NCI-H460 (cell line): ENCODE results near the gene TCN2.

DNA sequence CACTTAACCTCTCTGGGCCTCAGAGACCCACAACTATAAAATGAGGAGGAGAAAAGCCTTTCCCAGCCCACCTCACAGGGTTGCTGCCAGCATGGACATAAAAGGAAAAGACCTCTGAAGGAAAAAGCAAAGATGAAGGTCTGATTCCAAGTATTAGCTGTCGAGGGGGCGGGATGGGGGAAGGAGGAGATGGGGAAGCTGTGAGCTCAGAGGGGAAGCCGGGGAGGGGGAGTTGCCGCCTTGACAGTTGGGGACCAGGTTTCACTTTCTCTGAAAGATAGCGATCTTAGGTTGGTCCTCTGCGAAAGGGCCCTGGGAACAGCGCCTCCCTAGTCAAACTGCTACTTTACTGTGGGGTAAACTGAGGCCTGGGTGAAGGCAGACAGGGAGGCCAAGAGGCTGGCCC, 942 bp upstream of the OSM start:
RAMPAGE:
- cytosol, long total RNA: no peak
- long total RNA: no peak
- nucleus, long total RNA: no peak

DNA sequence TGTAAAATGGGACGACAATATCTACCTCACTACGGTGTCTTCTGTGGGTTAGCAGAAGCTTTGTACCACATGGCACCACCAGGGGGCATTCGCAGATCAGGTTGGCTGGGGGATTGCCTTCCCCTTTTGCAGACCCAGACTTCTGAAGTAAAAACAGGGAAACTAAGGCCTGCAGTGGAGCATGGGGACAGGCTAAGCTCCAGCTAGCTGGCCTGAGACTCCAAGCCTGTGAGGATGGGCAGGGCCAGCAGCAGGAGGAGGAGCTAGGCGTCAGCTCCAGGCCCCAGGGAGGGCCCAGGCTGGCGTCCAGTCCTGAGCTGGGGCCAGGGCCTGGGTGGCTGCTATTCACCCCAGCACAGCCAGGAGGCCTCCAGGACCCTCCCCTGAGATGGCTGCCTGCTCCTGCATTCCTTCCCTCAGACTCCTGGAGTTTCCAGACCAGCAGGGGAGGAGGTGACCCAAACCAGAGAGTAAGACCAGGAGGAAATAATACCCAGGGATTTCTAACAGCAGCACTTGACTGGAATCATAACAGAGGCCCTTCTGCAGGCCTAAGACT, 1.4 kb downstream of the CASTOR1 start:
RAMPAGE:
- cytosol, long total RNA: no peak
- long total RNA: no peak
- nucleus, long total RNA: no peak

RAMPAGE:
- cytosol, long total RNA: no peak
- long total RNA: no peak
- nucleus, long total RNA: no peak
These were observed 11.9 kb downstream of the RNF215 start for GRCh38 chr22:30375287-30375717.

GRCh38 chr22:30606367-30607420, at the start of gene TCN2:
TSS of gene TCN2 (plus strand) at chr22:30607174.
RAMPAGE:
- cytosol, long total RNA: no peak
- long total RNA: no peak
- nucleus, long total RNA: no peak

DNA sequence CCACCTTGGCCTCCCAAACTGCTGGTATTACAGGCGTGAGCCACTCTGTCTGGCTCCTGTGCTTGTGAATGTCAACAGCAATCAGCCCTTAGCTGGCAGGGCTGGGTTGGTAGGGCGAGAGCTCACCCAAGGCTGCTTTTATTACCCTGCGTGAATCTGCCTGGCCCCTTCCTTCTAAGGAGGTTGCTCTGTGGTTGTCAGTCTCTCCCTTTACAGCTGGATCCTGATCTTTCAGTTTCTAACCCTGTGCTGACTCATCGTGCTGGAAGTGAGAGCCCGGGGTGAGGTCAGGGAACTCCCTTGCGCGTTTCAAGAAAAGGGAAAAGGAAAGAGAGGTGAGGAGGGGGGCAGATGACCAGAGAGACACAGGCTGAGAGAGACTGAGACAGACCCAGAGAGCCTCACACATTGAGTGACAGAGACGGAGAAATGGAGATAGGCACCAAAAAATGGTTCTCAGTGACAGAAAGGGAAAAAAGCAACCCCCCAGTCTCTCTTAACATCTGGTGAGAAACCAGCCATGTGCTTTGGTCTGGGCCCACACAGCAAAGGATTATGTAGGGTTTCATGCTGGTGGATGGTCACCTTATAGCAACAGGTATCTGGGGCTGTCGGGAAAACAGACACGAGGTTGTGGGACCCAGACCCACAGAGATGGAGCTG, 2.4 kb downstream of the TCN2 start:
RAMPAGE:
- cytosol, long total RNA: no peak
- long total RNA: no peak
- nucleus, long total RNA: no peak

DNA sequence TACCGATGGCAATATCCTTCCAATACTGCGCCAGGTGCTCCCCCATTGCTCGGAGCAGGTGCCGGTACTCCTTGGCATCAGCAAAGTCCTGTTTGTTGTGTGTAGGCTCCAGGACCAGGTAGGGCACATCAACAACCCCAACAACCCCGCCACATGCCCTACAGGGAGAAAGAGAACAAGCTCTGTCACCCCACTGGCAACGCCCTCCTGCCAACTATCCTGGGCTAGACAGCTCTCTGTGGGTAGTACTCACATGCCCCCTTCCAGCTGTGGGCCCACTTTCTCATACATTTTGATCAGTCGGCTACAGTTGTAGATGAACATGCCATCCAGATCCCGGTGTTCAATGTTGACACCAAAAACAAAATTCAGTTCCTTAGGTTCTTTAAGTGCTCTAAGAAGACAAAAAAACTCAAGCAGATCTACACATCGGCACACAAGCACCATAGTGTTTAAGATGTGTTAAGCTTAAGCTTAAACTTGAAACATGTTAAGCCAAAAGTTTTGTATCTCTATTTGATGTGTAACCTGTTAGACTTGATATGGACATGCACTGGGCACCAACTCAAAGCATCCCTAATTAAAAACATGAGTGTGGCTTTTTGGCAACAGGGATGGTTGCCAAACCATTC, 30.6 kb downstream of the MORC2 start:
RAMPAGE:
- cytosol, long total RNA: no peak
- long total RNA: no peak
- nucleus, long total RNA: no peak

DNA sequence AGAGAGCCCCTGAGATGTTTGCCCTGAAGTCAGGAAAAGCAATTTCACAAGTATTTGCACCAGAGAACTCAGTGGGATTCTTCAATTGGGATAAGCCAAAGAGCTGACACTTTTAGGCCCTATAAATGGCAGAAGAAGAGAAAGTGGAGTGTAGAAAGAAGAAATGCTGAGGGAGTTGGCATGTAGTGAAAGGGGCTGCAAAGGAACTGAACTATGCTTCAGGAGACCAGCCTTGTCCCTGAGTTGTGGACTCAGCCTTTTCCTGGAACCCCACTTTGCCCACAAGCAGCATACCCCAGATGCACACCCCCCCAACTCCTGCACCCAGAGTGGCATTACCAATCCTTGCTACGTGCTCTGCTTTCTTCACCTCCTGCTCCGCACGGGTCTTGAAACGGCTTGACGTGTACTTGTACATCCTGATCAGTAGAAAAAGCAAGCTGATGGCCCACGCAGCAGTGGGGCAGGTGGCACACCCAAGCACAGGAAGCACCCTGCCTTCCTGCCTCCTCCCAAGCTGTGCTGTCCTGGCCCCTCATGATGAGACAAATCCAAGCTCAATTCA, 28.1 kb downstream of the MORC2 start:
RAMPAGE:
- cytosol, long total RNA: no peak
- long total RNA: no peak
- nucleus, long total RNA: no peak

GRCh38 chr22:30947007-30948261, 21.1 kb downstream of the MORC2 start:
RAMPAGE:
- cytosol, long total RNA: no peak
- long total RNA: no peak
- nucleus, long total RNA: no peak

RAMPAGE:
- cytosol, long total RNA: no peak
- long total RNA: no peak
- nucleus, long total RNA: no peak
These were observed 34.5 kb upstream of the SMTN start for GRCh38 chr22:31046586-31047087.

DNA sequence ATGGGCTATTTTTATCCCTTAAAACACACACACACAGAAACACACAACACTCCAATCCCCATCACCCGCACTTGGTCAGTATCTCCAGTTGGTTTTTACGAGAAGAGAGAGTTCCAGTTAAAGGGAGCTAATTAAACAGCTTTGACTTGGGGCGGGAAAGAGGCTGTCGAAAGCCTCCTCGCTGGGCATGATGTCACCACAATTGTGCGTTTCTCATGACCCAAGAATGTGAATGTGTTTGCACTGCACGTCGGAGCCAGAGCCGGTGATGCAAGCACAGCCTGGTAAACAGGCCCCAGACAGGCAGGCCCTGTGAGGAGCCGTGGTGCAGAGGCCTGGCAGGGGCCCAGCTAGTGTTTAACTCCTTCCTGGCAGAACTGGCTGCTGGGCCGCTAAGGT, 25.6 kb upstream of the SMTN start:
RAMPAGE:
- cytosol, long total RNA: no peak
- long total RNA: no peak
- nucleus, long total RNA: no peak

DNA sequence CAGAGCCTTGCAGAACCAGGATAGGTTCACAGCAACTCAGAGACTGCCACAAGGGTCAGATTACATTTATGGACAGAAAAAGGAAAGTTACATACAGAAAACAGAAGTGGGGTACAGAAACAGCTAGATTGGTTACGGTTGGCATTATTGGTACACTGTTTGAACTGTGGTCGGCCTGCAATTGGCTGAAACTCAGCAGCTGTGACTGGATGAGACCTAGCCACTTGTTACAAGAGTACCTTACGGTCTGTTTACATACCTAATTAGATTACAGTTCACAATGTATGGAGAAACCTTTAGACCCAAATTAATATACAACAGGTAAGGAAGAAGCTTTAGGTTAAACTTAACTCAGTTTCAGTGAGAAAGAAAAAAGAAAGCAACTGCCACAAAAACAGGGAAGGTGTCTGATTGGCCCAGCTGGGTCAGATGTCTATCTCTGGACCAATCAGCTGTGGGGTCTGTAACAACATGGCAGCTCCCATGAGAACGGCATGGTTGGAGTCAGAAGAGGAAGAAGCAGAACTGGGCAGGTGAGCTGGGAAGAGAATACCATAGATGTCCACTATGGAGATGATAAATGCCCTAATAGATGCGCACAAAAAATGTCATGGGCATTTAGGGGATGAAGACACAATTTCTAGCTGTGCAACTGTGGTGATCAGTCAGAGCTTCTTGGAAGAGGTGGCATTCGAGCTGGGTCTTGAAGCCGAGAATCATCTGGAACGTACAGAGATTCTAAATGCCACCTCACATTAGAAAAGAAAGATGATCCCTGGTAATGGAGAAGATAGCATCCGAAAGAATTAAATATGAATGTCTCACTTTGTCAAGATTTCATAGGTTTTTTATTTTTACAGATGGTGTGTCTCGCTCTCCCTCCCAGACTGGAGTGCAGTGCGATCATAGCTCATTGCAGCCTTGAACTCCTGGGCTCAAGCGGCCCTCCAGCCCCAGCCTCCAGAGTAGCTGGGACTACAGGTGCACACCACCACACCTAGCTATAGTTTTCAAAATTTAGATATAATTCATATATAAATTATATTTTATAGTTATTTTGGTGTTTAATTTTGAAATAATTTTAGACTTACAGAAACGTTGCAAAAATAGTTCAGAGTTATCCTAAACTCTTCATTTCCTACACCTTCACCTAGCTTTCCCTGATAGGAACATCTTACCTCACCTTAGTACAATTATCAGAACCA, 17.1 kb upstream of the SMTN start:
RAMPAGE:
- cytosol, long total RNA: no peak
- long total RNA: no peak
- nucleus, long total RNA: no peak

GRCh38 chr22:31081492-31081732, 294 bp downstream of the SMTN start:
RAMPAGE:
- cytosol, long total RNA: no peak
- long total RNA: no peak
- nucleus, long total RNA: no peak

DNA sequence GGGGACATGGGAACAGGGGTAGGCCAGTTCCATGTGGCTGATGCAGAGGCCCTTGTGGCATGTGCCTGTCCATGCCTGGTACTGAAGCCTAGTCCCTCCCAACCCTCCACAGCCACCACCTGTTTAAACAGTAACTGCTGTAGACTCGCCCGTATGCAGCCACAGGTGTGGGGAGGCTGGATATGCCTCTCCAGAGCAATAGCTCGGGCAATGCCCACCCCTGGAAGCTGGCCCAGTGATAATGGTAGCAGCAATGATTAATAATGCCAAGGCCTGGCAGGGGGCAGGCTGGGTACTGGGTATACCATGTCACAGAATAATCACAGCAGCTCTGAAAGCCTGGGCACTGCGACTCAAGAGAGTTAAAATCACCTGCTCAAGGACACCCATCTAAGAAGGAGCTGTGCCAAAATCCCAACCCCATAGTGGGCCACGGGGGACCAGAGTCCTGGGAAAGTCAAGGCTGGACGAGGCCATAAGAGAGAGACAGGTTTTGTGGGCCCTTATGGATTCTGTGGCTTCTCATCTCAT, 2.4 kb downstream of the SMTN start:
RAMPAGE:
- cytosol, long total RNA: no peak
- long total RNA: no peak
- nucleus, long total RNA: no peak

RAMPAGE:
- cytosol, long total RNA: no peak
- long total RNA: no peak
- nucleus, long total RNA: no peak
These were observed 3.2 kb downstream of the SMTN start for GRCh38 chr22:31083956-31085148.

GRCh38 chr22:31099980-31100762, 7.2 kb downstream of the SELENOM start:
RAMPAGE:
- cytosol, long total RNA: no peak
- long total RNA: no peak
- nucleus, long total RNA: no peak

DNA sequence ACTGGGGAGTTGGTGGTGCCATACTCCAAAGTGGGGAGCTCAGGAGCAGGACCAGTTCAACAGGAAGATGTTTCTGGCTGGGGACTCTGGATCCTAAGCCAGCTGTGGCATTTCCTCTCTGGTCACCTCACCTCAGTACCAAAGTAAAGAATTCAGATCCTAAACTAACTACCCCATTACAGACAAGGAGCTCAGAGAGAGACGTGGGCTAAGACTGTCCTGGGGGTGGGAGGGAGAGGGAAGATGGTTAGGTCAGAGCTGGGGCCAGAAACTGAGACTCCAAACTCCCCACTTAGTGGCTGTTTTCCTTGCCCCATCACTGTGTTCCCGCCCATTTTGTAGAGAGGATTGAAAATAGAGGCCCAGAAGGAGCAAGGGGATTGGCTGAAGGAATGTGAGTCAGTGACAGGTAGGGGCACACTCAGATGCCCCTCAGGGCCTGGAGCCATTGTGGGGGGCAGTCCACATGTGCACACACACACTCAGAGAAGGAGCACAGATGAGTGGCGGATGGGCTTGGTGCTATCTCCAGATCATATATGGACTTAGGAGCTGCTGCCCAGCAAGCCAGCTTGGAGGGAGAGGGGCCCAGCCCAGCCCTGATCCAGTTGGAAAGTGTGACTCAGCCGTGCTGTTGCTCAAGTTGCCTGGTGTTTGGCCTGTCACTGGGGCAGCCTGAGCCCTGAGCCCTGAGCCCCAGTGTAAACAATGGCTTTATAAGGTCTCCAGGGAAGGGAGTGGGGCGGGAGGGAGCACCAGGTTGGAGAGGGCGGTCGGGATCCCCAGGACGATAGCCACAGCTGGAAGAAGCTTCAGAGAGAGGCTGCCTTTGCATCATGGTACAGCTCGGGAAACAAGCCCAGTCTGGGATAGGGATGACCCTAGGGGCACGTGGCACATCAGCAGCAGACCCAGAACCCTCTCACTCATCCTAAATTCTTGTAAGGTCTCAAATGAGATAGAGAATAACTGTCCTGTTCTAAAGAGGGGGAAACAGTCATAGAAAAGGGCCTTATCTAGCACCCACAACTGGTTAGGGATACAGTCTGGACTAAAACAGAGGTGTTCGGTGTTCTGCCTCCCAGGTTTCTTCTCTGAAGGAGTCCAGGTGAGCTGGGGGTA, 5.0 kb downstream of the SELENOM start:
RAMPAGE:
- cytosol, long total RNA: no peak
- long total RNA: no peak
- nucleus, long total RNA: no peak

RAMPAGE:
- cytosol, long total RNA: no peak
- long total RNA: no peak
- nucleus, long total RNA: no peak
These were observed 23.4 kb downstream of the PIK3IP1 start for GRCh38 chr22:31268668-31269451.

GRCh38 chr22:31639663-31640171, 22.3 kb downstream of the PISD start:
RAMPAGE:
- cytosol, long total RNA: no peak
- long total RNA: no peak
- nucleus, long total RNA: no peak

RAMPAGE:
- cytosol, long total RNA: no peak
- long total RNA: no peak
- nucleus, long total RNA: no peak
These were observed 23.3 kb upstream of the PISD start for GRCh38 chr22:31685185-31685880.

RAMPAGE:
- cytosol, long total RNA: no peak
- long total RNA: no peak
- nucleus, long total RNA: no peak
These were observed 7.5 kb downstream of the YWHAH start for GRCh38 chr22:31951637-31952485.